ENCODE measurements around the gene SERPINF2.

DNA sequence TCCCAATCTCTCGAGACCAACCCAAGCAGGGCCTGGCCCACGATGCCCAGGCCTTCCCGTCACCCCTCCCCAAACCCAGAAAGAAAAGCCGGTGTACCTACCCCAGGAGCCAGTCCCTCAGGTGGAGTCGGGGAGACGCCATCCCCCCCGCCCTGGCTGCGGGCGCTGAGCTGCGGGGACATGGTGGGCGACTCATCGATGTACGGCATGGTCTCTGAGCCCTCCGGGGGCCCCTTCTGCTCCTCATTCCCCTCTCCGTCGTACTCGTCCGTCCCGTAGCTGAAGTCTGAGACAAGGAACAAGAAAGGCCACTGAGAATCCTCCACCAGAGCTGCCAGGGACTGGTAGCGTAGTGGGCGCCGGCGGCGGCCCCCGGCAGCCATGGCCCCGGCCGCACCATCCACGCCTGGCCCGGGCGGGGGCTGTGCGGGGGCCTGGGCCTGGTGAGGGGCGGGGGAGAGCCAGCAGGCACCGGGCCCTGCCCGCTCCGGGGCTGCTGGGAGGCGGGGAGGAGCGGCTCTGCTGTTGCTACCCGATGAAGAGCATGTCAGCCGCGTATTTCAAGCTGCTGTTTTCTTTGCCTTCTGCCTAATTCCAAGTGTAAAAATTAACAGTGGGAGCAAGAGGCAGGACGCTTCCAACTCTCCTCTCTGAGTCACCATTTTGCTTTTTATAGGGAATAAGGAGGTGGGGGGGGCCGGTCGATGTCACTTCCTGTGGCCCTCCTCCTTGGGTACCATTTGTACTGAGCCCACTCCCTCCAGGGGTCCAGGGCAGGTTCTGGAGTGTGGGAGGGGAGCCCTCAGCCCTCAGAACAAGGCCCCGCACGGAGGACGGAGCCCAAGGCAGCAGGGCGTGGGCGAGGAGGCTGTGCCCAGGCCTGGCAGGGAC lies 54.5 kb downstream of the ABR start:
- PRO-cap, result no peak

DNA sequence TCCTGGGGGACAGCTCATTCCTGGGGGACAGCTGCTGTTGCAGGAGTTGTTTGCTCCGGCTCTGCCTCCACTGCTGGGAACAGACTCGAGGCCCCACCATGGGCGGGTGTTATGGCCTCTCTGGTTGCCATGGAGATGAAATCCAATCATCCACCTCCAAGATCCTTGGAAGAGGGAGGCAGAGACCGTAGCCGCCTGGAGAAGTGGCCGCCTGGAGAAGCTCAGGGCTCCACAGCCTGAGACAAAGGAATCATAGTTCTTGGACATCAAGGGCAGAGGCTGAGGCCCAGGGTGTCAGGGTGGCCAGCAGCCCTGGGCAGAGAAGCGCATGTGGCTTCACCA lies 36.3 kb downstream of the ABR start:
- PRO-cap, result unidirectional peak, plus-strand start at position 253 of the sequence

- PRO-cap, result unidirectional peak, plus-strand start at chr17:1153972; unidirectional peak, plus-strand start at chr17:1154005
Observed at GRCh38 chr17:1153596-1154305, 26.0 kb downstream of the ABR start.

- PRO-cap, result no peak
Observed at GRCh38 chr17:1174037-1174548, 5.7 kb downstream of the ABR start.

DNA sequence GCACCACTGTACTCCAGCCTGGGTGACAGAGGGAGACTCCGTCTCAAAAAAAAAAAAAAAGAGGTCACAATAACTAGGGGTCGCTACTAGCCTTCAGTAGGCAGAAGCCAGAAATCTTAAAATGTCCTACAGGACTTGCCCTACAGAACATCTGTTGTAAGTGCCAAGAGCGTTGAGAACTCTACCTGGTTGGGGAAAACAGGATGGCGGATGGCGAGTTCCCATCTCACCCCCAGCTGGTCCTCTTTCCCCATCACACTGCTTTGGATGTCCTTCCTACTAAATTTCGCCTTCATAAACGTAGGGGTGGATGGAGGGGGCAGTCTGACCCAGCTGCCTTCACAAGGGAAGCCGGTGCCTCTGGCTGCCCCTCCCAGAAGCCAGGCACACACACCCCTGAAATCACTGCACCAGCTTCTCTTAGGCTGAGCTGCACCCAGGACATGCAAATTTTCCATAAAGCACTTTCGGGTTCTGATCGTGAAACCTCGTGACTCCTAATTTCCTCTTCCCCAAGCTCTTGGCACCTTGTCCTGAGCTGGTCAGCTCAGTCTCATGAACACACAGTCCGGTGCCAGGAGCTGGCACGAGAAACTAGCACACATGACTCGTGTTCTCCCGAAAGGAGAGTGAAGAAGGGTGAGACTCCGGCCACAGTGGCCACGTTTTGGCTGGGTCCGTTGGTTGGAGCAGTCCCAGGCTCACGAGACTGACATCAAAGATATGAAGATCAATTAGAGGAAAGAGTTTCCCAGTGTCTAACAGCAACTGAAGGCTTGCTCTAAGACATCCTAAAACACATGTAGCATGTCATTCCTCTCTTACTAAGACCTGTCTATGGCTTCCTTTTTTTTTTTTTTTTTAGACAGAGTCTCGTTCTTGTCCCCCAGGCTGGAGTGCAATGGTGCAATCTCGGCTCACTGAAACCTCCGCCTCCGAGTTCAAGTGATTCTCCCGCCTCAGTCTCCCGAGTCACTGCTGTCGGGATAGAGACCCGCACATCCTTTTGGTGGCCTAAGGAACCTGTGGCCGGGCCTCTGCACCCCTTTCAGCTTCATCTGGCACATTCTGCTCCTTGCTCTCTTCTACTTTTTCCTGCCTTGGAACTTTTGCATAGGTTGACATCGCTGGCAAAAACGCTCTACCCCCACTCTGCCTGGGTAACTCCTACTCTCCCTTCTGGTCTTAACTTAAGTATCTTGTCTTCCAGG lies 9.1 kb upstream of the ABR start:
- PRO-cap, result no peak

GRCh38 chr17:1455060-1455794 lies 805 bp downstream of the CRK start:
- PRO-cap, result bidirectional peak, plus-strand start at chr17:1455503, minus-strand start at chr17:1455307; bidirectional peak, plus-strand start at chr17:1455867, minus-strand start at chr17:1455715

GRCh38 chr17:1462199-1462941 lies 6.3 kb upstream of the CRK start:
- PRO-cap, result no peak

GRCh38 chr17:1505326-1505870 lies 11.0 kb downstream of the INPP5K start:
- PRO-cap, result no peak

DNA sequence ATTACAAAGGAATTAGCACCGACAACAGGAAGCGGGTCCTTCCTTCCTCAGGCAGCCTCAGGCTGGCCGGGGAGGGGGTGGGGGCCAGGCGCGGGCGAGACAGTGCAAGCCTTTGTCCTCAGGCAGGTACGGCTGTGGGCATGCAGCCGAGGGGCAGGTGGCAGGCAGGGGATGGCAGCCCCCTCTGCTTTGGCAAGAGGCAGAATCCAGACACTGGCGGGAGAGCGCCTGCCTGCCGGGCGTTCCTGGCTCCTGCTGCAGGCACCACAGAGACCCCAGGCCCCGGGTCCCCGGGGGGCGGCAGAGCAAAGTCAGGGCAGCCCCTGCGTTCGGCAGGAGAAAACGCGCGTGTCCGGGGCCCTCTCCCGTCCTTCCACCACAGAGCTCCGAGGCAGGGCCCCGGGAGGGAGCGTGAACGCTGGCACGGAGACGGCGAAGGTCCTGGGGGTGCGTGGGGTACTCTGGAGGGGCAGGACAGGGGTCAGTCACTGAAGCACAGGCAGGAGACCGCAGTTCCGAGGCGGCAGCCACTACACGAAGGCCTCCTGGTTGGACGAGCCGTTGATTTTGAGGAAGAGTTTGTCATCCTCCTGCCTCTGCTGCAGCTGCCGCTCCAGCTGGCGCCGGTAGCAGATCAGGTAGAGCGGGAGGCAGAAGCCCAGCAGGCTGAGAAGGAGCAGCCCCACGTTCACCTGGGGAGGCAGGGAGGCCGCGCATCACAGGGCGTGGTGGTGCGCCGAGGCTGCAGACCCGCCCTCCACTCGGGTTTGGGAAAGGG lies 12.7 kb upstream of the PITPNA start:
- PRO-cap, result no peak

DNA sequence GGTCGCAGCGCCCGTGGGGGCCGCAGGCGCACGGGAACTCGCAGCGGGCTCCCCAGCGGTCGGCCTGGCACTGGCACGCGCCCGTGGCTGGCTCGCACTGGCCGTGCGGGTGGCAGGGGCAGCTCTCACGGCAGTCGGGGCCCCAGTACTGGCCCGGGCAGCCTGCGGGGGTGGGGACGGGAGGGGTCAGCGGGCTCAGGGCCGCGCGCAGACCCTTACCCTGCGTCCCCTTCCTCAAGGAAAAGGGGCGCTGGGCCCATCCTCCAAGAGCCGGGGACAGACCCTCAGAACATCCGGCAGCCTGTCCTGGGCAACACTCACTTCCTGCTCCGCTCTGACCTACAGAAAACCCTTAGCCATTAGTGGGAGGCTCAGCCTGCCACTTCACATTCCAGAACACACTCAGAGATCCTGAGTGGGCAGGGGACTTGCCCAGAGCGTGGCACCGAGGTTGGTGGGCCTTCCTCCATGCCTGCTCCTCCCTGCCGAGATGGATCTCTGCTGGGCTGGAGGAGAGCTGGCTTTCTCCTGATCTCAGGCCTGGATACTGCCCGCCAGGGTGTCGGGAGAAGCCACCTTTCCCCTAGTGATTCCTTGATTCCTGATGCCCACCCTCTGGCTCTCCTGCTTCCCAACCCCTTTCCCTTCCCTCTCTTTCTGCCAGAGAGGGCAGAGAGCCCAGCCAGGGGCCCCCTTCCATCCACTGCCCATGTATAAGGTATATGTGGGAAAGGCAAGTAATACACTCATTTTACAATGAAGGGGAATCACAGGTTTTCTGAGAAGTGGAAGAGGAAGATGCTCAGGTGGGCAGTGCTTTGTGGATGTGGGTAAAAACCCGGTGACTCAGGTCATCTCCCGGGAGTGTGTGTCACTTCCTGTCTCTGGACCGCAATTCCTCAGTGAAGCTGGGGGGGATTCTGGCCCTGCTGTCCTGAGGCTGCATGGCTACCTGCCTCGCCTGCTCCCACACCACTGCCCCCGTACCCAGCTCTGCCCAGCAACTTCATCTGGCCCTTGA lies 1.4 kb downstream of the SCARF1 start:
- PRO-cap, result no peak

DNA sequence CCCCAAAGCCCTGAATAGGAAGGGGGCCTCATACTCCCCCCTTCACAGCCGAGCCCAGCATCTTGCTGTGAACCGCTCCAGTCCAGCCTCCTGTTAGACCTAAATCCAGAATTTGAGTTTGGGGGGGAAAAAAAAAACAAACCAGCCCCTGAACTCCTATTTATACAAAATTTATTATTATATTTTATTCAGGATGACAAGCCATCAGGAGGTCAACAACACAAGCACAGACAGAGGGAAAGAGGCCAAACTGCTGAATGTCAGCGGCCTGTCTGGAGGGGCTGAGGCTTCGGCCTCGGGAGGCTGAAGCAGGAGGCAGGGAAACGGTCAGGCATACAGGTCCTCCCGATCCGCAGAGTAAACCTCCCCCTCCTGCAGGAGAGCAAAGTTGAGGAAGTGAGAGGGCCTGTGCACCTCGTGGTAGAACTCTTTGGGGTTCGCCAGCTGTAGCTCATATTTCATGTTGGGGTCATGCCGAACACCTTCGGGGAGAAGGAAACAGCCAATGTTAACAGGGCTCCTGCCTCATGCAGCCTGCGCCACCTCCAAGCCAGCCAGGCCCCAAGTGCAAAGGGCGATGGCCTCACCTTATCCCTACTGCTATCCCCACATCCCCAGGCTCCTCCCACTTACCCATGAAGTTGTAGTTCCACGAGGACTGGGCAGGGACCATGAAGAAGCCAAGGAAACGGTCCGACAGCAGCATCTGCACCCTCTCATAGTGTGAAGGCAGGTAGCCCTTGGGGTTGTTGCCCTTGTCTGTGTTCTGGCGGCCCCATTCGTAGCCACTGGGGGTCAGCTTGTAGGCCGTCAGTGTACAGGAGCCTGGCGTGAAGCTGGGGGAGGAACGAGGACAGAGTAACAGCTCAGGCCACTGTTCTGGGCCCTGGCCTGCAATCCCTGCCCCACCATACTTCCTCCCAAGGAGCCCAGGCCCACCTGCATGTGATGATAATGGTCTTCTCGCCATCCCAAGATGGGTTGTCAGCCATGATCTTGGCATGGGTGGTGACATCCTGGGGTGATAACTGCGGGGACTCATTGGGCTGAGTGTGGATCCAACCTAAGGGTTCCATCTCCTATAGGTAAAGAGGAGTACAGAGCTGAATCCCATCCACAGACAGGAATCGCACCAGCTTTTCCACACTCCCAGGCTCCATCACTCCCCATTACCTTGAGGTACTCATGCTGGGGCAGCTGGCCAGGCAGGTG lies 1.2 kb upstream of the RILP start:
- PRO-cap, result no peak

DNA sequence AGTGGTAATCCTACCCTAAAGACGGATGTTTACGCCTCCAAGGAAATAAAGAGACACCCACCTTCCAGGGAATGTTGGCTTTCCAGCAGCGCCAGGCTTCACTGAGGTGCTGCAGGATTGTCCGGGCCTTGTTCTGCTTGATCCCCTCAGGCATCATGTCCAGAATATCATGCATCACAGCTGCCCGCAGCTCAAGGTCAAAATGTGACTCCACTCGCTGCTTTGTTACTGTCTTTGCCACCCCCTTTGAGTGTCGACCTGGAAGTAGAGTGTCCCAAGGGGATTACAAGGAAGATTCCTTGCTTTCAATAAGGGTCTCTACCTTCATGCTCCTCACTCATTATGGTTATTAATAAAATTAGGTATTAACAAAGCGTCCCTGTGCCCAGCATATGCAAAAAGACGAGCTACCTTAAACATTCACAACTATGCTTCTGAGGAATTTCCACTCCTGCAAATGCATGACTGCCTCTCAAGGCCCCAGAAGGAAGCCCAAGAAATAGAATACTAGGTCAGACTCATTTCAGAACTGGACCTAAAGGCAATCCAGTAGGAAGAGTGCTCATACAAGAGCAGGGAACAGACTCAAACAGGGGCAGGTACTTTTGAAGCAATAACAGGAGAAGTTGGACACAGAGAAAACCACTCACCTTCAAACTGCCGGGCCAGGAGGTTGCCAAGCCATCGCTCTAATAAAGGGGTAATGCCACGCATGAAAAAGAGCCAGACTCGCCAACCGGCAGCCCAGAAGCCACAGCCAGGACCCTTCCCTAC lies 7.6 kb downstream of the PRPF8 start:
- PRO-cap, result no peak

GRCh38 chr17:1727939-1728593 lies 3.6 kb downstream of the WDR81 start:
- PRO-cap, result no peak

- PRO-cap, result no peak
Observed at GRCh38 chr17:1742339-1743032, at the start of gene SERPINF2. TSS of gene SERPINF2 (plus strand) at chr17:1742871.

- PRO-cap, result no peak
Observed at GRCh38 chr17:1779286-1780598, 17.9 kb downstream of the SERPINF1 start.

DNA sequence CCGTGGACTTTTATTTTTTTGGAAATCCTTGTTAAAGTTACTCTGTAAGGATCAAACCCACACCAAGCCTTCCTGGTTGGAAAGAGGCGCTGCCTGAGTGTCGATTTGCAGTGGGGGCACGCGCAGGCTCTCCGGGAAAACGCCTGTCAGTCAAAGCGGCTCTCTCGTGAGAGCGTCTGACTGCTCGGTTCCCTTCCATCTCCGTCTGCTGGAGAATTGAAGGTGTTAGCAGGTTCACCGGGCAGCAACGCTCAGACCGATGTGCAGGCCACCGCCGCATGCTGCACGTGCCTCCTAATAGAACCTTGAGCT lies 75.3 kb downstream of the RPA1 start:
- PRO-cap, result no peak

GRCh38 chr17:1947353-1948166 lies 77.6 kb downstream of the RTN4RL1 start:
- PRO-cap, result no peak

DNA sequence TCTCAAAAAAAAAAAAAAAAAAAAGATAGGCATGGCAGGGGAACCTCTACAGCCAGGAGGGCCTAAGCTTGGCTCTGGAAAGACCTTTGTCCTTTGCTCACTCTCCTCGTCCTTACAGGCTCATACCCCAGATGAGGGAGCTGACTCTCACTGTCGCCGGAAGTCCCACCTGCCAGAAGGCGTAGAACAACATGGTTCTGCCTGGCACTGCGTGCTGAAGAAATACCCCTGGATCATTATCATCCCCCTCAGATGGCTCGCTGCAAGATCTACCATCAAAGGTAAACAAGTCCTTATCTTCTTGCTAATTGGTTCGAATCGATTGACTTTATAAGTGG lies 29.7 kb downstream of the RTN4RL1 start:
- PRO-cap, result no peak

DNA sequence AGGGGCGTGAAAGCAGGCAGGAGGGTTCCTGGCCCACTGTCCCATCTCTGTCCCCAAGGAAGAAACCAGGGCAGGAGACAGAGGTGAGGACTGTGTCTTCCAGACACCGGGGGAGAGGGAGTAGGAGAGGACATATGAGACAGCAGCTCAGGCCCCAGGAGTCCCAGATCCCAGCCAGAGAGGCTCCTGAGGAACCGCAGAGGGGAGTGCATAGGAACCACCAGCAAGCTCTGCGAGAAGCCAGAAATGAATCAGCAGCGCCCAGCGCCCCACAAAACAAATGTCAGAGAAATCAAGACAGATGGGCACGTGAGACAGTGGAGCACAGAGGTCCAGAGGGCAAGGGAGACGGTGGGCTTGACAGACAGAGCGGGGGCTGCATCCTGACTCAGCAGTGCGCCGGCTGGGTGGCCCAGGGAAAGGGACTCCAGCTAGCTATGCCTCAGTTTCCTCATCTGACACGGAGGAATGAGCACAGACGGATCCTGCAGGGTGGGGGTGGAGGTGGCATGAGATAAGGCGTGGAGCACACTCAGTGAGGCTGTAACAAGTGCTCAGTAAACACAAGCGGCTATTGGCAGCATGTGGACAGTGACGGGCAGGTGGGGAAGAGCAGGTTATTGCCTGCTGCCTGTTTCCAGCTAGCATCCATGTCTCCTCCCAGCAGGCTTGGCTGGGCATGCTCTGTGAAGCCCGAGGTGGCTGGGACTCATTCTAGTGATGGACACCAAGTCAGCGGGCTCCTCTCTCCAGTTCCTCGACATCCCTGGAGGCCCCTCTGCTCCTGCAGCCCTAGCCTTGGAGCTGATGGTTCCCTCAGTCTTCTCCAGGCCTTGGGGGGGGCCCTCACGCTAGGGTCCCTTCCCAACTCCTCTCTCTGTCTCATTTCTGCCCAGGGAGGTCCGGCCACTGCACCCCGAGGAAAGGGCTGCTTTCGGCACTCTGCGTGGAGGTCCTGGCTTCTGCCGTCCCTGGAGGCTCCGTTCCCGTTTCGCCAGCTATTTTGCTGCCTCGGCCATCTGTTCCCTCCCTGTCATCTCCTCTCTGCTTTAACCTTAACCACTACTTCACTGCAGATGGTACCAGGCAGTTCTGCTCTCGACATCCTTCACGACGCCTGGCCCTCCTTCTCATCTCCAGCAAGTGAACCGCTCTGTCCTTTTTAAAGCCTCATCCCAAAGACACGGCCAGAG lies 6.4 kb downstream of the RTN4RL1 start:
- PRO-cap, result no peak

GRCh38 chr17:2024125-2024745 lies 899 bp downstream of the RTN4RL1 start:
- PRO-cap, result no peak